Kidney (tissue), 2 donors: ENCODE measurements around a stretch of chr13.

DNA sequence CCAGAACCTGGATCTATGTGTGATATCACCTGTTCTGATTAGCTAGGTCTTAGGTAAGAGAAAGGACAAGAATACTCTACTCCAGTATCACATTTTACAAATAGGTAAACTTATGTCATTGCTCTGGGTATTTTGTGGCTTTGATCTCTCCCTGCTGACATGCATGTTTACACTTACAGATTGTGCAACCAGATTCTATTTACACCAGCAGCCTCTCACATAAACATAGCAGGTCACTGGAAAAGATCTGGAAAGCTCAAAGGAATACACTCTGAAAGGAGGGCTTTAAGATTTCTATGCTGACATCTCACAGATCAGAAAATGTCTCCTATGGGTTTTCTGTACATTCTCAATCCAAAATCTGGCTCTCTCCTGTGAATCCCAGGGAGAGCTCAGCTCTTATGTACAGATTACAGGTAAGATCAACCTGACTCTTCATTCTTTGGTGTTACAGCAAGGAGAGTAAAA lies 691.7 kb downstream of the TUBA3C start:
- PRO-cap = no peak

DNA sequence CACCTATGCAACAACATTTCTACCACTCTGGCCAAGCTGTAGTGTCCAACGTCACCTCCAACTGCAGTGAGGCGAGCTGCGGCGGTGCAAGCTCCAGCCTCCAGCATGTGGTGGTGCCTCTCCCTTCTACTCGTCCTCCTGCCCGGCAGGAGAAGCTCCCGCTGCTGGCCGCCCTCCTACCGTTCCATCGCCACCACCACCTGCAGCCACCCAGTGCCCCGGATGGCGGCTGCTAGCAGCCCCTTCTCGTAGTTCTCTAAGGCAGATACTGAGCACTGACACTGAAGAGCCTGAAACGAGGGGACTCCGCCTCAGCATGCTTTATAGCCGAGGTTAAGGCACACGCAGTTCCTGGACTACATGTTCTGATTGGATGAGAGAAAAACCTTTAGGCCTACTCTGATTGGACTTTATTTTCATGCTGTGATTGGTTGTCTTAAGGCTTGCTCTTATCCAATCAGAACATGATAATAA lies 63.6 kb downstream of the TUBA3C start:
- PRO-cap = no peak
- RRBS = 86% methylated on average over 4 of the region's 17 CpGs

GRCh38 chr13:19344588-19345423 lies 163.2 kb upstream of the TUBA3C start:
- PRO-cap = no peak
- RRBS = 68% methylated on average over 5 of the region's 58 CpGs

DNA sequence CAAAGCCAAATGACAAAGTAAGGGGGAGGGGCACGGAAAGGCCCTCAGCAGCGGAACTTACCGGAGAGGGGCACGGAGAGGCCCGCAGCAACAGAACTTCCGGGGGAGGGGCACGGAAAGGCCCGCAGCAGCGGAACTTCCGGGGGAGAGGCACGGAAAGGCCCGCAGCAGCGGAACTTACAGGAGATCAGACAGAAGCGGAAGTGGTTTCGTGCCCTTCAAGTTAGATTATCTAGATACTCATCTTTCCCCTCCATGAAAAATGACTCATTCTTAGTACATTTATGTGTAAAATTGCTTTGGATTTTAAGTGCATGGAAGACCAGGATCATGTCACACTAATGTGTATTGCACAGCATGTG lies 25.6 kb upstream of the TPTE2 start:
- PRO-cap = no peak
- RRBS = 42% methylated on average over 7 of the region's 15 CpGs

GRCh38 chr13:19633878-19634403 lies 482 bp downstream of the MPHOSPH8 start:
- PRO-cap = no peak
- RRBS = no CpG with 5 or more reads among the region's 29 CpGs

DNA sequence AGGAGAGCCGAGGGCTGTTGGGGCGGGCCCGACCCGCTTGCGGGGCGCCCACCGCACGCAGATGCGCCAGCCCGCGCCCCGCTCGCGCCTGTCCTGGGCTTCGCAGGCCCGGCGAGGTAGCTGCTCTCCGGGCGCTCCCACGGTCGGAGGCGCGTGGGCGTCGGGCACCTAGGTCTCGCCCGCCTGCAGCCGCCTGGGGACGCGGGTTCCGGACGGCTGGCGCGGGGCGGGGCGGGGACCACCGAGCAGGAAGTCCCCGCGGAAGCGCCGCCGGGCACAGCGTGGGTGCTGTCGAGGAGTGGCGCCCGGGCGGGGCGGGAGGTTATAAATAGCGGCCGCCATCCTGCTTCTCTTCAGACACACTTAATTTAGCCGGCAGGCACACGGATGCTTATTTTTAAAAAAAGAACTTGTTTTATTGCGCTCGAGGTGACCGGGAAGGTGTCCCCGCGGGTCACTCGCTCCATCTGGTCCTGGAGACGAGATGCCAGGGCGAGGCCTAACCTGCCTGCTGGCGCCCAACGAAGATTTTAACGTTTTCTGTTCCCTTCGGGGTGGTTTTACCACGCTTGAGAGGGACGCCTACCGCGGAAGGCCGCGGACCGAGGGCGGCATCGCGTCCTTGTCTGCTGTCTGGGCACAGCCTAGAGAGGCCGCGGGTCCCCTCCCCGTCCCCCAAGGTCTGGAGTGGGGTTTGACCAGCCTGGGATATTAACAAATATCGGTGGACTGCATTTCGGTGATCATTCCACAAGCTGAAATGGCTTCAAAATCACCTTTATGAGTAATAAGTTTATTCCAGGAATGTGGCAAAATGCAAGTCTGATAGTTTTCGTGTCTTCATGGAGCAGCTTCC lies 724 bp upstream of the GJA3 start:
- PRO-cap = no peak
- RRBS = 3% methylated on average over 31 of the region's 80 CpGs

- PRO-cap = no peak
- RRBS = no CpG with 5 or more reads among the region's 26 CpGs
Observed at GRCh38 chr13:20193839-20194532, 1.2 kb upstream of the GJB2 start.

- PRO-cap = no peak
- RRBS = no CpG with 5 or more reads among the region's 28 CpGs
Observed at GRCh38 chr13:20405392-20406215, 120.1 kb downstream of the CRYL1 start.

GRCh38 chr13:20546576-20546966 lies 20.4 kb upstream of the IFT88 start:
- PRO-cap = no peak
- RRBS = no CpG with 5 or more reads among the region's 1 CpG

DNA sequence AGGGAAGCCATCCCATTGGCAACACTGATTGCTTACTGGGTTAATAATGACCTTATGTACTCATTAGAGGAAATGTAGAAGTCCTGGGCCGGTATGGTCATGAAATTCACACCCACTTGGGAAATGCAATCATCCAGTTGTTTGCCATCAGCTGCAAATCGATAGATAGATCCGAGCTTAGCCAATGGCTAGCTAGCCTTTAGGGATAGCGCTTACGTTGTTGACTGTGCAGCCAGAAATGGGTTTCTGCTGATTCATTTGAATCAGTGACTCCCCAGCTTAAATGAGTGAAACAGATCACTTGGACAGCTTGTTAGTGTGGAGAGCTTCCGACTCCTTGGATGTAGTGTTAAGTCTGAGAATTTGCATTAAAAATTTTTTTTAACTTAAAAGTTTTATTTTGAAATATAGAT lies 11.8 kb downstream of the IL17D start:
- PRO-cap = no peak
- RRBS = no CpG with 5 or more reads among the region's 6 CpGs

- PRO-cap = no peak
Observed at GRCh38 chr13:20832676-20833065, 58.9 kb upstream of the EEF1AKMT1 start.

DNA sequence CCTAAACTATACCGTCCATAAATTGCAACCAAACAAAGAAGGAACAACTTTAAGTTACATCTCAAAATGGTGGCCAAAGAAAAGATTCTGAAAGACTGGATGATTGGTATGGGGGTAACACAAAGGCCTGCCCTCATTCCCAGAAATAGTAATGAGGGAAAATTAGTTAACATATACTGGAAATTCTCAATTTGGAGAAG lies 3.8 kb downstream of the SAP18 start:
- PRO-cap = no peak
- RRBS = no CpG with 5 or more reads among the region's 1 CpG

GRCh38 chr13:21668706-21669082 lies 2.2 kb upstream of the FGF9 start:
- PRO-cap = no peak
- RRBS = no CpG with 5 or more reads among the region's 12 CpGs

- PRO-cap = no peak
- RRBS = no CpG with 5 or more reads among the region's 7 CpGs
Observed at GRCh38 chr13:21894552-21895060, 223.7 kb downstream of the FGF9 start.

DNA sequence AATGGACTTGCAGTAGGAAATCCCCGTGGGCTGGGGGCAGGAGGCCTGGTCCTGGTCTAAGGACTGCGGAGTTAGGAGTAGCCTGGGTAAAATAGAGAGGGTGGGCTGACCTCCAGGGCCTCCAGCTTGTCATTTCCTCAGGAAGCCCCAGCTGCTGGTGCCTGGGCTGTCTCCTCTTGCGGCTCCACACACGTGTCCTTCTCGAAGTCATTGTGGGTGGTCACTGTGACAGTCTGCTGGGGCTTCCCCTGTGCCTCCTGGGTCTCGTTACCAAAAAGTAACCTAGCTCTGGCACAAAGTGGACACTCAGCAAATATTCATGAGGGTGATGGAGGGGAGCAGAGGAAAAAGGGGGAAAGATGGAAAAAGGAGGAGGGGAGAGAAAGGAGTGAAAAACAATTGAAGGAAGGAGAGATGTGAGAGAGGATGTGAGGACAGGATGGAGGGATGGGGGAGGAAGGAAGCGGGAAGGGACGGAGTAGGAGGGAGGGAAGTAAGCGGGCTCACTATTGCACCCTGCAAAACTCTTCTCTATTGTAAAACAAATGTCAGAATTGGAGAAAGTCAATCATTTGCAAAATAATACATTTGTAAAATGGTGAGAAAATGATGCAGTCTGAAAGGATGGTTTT lies 259.8 kb downstream of the FGF9 start:
- PRO-cap = unidirectional peak, plus-strand start at position 364 of the sequence
- RRBS = no CpG with 5 or more reads among the region's 9 CpGs

DNA sequence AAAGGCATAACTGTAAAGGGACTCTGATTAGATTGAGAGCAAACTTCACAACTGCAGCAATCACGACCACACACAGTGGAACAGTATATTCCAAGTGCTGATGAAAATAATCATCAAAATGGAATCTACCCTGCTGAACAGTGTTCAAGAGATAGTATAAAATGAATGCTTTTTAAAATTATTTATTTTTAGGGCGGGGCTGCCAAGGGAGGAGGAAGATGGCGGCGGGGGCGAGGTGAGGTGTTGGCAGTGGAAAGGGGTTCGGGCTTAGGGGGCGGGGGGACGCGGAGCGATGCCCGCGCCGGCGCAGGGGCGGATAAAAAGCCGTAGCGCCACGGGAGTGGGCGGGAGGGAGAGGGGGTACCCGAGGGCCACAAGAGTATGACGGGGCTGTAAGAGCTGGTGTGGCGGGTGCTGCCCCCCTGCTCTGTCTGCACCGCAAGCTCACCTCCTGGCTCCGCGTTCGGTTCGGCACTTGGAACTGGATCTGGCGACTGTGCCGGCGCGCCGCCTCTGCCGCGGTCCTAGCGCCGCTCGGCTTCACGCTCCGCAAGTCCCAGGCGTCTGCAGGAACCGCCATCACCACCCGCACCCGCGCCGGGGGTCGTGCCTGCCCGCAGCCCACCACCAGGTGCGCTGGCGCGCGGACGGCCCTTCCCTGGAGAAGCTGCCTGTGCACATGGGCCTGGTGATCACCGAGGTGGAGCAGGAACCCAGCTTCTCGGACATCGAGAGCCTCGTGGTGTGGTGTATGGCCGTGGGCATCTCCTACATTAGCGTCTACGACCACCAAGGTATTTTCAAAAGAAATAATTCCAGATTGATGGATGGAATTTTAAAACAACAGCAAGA lies 265.3 kb upstream of the SGCG start:
- PRO-cap = unidirectional peak, plus-strand start at position 270 of the sequence; bidirectional peak, plus-strand start at position 474 of the sequence, minus-strand start at position 440 of the sequence
- RRBS = 1% methylated on average over 15 of the region's 59 CpGs

DNA sequence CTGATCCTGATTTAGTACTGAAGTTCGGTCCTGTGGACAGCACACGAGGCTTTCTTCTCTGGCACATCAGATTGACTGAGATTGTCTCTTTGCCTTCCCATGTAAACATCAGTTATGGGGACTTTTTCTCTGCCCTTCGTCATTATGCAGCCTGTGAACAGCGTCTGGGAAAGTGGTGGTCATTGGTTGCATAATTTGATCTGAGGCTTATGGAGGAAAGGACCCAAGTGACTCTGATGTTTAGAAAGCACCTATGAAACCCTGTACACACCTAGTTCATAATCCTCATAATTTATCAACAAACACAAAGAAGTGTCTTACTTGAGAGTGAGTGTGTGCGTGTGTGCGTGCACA lies 264.5 kb upstream of the SGCG start:
- PRO-cap = bidirectional peak, plus-strand start at position 201 of the sequence, minus-strand start at position 73 of the sequence
- RRBS = no CpG with 5 or more reads among the region's 6 CpGs

DNA sequence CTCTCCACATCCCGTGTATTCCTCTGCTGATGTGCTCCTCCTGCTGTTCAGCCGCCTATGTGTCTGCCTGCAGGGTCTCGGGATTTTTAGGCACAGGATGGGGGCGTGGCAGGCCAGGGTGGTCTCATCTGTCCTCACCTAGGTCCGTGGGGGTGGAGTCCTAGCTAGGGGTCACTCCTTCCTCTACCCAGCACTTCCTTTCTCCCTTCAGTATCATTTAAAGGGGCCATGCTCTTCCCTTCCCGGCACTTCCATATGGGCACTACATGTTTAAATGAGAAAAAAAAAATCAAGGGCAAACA lies 32.9 kb upstream of the SGCG start:
- PRO-cap = no peak
- RRBS = no CpG with 5 or more reads among the region's 6 CpGs

GRCh38 chr13:23470707-23471048 lies 37.2 kb upstream of the SACS start:
- PRO-cap = no peak
- RRBS = no CpG with 5 or more reads among the region's 2 CpGs

DNA sequence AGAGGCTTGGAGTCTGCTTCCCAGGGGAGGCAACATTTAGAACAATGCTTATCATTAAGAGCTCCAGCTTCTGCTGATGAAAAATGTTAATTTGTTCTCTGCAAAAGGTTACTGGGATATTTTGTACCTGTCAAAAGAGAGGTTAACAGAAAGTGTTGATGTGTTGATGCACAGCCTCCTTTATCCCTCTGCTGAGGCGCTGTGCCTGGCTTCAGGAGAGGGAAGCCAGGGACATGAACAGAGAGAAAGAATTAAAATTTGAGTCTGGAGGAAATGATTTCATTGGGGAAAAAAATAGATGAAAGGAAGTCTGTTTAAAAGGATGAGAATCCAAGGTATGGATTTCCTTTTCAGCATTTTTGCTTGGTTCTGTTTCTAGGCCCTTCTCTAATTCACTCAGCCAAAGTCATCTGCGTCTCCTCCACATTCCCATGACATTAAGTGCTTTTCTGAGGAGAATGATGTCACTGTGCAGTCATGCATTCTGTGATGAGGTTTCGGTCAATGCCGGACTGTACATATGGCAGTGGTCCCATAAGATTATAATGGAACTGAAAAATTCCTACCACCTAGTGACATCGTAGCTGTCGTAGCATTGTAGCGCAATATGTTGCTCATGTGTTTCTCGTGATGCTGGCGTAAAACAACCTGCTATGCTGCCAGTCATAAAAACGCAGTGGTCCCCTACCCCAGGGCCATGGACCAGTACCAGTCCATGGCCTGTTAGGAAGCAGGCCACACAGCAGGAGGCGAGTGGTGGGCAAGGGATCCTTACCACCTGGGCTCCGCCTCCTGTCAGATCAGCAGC lies 63.5 kb upstream of the TNFRSF19 start:
- PRO-cap = no peak
- RRBS = no CpG with 5 or more reads among the region's 12 CpGs